Mammary epithelial cell (primary cell): Measurements from ENCODE around the genes CHL1 and ARL8B.

DNA sequence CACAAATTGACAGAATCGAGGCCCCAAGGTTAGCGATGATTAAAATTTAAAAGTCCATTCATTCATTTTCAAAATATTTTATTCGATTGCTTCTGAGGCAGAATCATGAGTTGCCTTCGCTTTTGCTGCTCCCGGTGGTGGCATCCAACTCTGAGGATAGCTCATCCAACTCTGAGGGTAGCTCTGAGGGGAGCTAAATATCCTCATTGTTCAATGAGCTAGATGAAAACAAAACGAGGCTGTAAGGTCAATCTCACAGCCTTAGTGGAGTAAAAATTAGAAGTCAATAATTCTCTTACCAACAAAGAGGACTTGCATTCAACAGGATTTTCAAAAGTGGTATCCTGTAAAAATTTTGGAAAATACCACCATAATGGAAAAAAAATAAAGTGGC lies 869 bp upstream of the CHL1 start:
- CAGE, long polyA plus RNA = no peak
- RRBS = no CpG with 5 or more reads among the region's 6 CpGs

DNA sequence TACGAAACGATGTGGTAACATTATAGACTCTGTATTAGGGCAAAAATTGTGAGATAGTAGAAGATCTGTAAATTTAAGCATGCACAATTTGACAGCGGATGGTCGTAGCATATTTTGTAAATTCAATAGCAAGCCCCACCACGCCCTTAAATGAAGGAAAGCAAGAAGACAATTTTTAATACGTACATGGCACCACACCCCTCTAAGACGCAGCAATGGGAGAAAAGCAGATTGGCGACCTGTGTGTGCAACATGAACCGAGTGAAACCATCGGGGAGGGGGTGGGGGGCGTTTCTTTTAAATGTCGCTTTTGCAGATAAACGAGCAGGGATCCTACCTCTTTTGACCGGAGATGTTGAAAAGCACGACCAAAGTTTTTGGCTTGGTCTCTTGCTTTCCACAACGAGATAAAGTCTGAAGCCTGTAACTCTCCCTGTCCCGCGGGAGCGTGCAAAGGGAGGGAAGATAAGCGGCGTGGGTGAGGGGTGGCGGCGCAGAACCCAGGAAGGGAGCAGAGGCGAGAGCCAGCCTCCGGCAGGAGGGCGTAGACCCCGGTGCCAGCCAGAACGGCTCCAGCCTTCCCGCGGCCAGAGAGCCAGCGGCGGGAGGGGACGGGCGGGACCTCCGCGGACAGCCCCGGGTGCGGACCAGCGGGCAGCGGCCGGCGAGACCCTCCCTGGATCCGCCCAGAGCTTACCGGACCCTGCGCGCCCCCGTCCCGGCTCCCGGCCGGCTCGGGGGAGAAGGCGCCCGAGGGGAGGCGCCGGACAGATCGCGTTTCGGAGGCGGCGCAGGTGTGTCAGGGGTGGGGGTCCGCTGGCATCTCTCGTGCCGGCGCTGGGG lies at the start of gene CHL1:
Gene CHL1 (plus strand): TSS at position 494 of the 843 bp plus-strand sequence.
- CAGE, long polyA plus RNA = no peak
- RRBS = 4% methylated on average over 22 of the region's 64 CpGs

DNA sequence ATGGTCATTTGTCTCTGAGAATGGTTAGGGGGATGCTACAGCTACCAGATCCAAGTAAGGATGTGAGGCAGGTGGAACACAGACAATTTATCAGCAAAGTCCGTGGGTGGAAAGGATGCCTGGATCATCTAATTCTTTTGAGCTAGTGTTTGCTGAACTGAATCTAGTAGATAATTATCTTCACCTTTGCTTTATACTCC lies 369.4 kb downstream of the CHL1 start:
- CAGE, long polyA plus RNA = no peak
- RRBS = no CpG with 5 or more reads among the region's 1 CpG

DNA sequence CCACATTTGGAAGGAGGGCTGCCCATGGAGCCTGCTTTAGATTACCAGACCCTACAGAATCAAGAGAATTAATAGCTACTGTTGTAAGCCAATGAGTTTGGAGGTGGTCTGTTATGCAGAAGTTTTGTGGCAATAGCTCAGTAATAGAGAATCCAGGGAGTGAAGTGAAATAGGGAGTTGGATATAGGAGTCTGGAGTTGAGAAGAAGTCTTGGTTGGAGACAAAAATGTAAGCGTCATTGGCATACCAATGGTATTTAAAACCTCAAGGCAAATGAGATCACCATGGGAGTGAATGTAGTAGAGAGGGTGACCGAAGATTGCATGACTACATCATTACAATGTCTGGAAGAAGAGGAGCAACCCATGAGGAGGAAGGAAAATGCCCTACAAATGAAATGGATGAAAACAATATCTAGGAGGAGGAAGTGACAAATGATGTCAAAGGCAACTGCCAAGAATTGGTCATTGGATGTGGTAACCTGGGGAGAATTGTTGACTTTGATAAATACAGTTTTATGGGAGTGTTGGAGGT lies 54.4 kb downstream of the CNTN4 start:
- CAGE, long polyA plus RNA = no peak
- RRBS = no CpG with 5 or more reads among the region's 2 CpGs

DNA sequence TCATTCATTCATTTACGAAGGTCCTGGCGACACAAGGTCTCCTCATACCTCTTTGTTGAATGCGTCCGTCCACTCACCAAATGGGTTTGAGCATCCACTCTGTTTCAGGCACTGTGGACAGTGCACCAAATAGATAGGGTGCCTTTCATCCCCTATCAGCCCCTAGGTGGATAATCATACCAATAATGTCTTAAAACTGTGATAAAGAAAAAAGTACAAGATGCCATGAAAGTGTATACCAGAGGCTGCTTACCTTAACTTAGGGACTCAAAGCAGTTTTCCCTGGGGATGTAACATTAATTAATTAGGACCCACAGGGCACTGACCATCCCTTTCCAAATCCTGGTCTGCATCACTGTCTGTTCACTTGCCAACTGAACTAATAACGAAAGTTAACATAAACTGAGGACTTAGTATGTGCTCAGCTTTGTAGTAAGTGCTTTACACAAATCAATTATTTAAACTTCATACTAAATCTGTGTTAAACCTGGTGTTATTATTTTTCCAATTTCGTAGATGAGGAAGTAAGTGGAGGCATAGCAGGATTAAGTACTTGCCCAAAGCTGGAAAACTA lies 37.1 kb upstream of the LRRN1 start:
- CAGE, long polyA plus RNA = no peak
- RRBS = no CpG with 5 or more reads among the region's 6 CpGs

- CAGE, long polyA plus RNA = no peak
- RRBS = 2% methylated on average over 13 of the region's 32 CpGs
These were observed 2.0 kb downstream of the LRRN1 start for GRCh38 chr3:3801011-3801886.

- CAGE, long polyA plus RNA = no peak
- RRBS = no CpG with 5 or more reads among the region's 22 CpGs
These were observed 49.8 kb upstream of the SETMAR start for GRCh38 chr3:4253341-4253875.

DNA sequence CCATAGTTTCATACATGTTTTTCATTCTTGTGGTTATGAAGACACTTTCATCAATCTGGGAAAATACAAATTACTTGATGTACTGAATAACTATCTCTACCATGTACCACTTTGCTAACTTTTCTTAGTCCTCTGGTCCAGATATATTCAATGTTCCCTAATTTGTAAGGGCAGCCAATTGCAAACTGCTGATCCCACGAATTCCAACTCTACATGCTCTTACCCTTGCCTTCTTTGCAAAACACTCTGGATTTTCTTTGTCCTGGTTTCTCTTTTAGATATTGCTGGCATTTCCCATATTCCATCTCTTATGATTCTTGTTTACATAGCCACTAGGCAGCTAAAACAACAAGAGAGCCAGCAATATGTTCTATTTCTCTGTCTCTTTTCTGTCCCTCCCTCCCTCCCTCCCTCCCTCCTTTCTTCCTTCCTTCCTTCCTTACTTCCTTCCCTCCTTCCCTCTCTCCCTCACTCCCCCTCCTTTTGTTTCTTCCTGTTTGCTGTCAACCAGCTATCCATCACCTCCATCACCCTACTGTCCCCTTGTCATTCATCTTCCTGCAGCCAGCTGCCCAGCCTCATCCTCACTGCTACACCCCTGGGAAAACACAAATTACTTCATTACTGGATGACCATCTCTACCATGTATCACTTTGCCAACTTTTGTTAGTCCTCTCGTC lies 33.8 kb downstream of the SETMAR start:
- CAGE, long polyA plus RNA = no peak
- RRBS = no CpG with 5 or more reads among the region's 2 CpGs

DNA sequence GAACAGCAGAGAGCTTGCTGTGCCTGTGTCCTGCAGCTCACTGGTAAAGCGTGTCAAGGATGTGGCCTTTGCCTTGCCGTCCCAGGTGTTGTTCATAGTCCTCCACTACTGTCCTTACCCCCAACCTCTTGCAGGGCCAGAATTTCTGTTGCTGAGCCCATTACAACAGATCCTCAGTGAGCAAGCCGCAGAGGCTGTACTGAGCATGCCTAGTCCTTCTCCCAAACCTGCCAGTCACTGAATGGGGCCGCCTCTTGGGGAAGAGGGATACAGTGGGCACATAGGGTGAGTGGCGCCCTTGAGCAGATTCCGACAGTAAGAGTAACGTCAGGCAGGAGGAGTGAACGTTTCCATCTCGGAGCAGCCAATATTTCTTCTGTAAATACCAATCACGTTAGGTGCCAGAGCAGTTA lies 87.4 kb downstream of the ITPR1 start:
- CAGE, long polyA plus RNA = no peak
- RRBS = no CpG with 5 or more reads among the region's 10 CpGs

GRCh38 chr3:4581939-4582454 lies 88.8 kb downstream of the ITPR1 start:
- CAGE, long polyA plus RNA = no peak
- RRBS = no CpG with 5 or more reads among the region's 11 CpGs

GRCh38 chr3:4759604-4760459 lies 219.4 kb upstream of the BHLHE40 start:
- CAGE, long polyA plus RNA = no peak
- RRBS = no CpG with 5 or more reads among the region's 14 CpGs

DNA sequence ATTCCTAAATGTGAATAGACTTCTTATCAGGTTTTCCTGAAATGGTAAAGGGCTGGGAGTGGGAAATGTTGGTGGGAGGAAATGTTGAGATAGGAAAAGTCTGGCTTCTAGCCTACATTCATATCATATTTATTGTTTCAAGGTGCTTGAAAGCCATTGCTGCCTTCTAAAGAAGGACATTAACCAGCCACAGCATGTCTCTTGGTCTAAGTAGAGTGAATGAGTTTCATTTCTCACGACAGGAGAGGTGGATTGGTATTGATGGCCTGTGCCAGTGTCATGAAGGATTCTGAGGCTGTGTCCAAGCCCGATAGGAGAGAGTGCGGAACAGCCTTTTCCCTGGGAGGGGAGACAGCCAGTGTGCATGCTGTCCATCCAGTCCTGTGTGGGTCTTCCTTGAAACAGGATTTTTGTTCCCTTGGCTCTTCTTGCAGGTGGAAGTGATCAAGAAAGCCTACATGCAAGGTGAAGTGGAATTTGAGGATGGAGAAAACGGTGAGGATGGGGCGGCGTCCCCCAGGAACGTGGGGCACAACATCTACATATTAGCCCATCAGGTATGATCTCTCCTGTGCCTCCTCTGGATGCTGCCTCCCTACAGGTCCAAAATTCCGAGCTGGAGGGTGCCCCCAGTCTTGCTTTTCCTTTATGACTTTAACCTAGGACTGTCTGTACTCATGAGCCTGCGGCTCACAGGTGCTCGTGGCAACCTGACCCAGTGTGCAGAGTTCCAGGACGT lies 196.9 kb upstream of the BHLHE40 start:
- CAGE, long polyA plus RNA = no peak
- RRBS = no CpG with 5 or more reads among the region's 11 CpGs

DNA sequence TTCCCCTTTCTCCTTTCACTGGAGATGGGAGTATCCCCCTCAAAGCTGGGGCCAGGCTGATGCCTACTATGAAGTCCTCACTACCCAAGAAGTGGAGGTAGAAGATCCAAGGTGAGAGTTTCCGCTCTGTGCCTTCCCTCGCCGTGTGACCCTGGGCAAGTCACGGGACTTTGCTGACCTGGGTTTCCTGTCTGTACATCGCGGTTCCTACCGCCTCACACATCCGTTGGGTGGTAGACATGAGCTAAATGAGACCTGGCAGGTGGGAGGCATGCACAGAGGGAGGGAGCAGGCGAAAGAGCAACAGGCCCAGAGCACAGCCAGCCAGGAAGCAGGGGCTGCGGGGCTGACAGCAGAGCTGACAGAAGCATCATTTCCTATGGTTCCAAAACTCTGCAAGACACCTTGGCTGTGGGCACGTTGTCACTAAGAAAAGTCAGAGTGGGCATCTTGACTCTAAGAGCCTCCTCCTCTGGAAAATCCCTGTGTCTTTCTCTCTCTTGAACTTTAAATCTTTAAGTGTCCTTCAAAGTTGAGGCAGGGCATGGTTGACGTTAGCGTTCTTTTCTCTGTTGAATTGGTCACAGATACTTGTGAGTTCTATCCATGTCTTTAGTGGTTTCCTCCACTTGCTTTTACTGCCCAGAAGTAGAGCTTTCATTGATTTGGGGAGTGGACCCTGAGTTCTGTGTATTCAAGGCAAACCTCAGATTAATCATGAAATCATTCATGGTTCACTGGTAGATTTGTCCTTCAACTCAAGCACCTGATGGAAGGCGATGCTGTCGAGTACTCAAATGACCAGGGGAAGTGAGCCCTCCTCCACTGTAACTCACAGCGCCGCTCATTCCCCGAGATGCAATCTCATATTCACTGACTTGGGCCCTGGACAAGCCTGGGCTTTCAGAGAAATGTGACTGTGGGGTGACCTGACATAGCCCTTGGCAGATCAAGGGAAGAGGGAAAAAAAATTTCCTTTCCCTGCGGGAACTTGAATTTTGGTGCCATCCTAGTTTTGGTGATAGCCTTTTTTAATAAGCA lies 157.0 kb upstream of the BHLHE40 start:
- CAGE, long polyA plus RNA = no peak
- RRBS = no CpG with 5 or more reads among the region's 19 CpGs

DNA sequence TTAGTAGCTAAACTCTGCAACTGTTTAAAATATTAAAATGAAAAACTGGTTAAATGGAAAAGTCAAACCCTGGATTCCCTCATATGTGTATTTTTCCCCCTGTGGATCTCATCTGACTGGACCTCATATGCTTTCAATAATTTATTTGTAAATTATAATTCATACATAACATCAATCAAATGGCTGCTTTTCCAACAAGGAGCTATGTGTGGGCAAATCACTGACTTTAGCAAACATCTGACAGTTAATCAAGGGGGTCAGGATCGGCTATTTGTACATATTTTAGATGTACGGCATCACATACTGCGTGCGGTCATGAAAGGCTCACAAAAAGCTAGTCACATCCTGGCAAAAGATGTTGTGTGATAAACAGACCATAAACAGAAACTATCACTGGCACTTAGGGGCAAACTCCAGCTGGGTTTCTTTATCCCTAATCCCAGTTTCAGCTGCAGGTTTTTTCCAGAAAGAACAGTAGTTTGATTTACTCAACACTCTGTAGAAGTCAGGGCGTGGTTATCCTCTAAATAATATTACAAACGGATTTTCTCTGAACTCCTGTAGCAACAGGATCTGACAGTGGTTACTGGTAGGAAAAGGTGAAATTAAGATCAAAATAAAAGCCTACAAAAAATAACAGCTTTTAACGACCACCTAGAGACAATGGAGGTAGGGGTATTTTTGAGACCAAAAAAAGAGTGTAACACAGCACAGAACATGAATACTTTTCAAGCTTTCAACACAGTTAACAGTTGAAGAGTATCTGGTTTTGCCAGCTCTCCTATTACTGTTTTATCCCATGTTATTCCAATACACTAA lies 112.4 kb upstream of the BHLHE40 start:
- CAGE, long polyA plus RNA = no peak
- RRBS = no CpG with 5 or more reads among the region's 7 CpGs

DNA sequence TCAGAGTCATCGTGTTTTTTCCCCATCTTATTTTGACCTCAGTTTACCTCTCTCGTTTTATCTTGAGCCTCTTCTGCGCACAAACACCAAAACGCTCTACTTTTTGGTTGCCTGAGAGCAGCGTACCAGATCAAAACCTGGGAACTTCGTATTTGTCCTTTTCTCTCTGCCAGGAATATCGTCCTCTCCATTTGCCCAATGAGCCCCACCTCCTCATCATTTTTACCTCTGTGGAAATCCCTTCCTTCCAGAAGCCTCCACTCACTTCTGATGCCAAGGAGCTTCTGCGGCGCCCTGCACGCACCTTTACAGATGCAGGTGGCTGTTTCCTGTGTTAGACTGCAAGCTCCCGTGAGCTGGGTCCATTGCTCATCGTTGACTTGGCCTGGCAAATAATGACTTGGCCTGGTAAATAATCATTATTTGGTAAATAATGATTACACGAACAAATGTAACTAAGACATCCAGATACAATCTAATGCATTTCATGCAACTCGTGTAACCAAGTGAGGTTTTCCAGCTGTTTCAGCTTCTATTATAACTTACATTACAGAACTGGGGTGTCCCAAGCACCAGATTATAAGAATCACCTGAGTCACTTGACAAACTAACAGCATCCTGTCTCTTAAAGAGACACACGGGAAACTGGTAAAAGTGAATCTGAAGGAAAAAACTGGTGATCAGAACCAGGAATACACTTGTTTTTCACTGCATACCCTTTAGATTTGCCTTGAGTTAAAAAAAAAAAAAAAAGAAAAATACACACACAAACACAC lies 92.1 kb upstream of the BHLHE40 start:
- CAGE, long polyA plus RNA = no peak
- RRBS = no CpG with 5 or more reads among the region's 15 CpGs

DNA sequence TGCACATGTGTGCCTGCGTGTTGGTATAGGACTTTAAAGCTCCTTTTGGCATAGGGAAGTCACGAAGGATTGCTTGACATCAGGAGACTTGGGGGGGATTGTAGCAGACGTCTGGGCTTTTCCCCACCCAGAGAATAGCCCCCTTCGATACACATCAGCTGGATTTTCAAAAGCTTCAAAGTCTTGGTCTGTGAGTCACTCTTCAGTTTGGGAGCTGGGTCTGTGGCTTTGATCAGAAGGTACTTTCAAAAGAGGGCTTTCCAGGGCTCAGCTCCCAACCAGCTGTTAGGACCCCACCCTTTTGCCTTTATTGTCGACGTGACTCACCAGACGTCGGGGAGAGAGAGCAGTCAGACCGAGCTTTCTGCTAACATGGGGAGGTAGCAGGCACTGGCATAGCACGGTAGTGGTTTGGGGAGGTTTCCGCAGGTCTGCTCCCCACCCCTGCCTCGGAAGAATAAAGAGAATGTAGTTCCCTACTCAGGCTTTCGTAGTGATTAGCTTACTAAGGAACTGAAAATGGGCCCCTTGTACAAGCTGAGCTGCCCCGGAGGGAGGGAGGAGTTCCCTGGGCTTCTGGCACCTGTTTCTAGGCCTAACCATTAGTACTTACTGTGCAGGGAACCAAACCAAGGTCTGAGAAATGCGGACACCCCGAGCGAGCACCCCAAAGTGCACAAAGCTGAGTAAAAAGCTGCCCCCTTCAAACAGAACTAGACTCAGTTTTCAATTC lies 4.8 kb downstream of the BHLHE40 start:
- CAGE, long polyA plus RNA = no peak
- RRBS = no CpG with 5 or more reads among the region's 17 CpGs

DNA sequence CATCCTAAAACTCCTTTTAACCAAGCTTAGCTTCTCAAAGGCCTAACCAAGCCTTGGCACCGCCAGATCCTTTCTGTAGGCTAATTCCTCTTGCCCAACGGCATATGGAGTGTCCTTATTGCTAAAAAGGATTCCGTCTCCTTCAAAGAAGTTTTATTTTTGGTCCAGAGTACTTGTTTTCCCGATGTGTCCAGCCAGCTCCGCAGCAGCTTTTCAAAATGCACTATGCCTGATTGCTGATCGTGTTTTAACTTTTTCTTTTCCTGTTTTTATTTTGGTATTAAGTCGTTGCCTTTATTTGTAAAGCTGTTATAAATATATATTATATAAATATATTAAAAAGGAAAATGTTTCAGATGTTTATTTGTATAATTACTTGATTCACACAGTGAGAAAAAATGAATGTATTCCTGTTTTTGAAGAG lies 5.4 kb downstream of the BHLHE40 start:
- CAGE, long polyA plus RNA = no peak
- RRBS = no CpG with 5 or more reads among the region's 7 CpGs

GRCh38 chr3:4986432-4987674 lies 7.6 kb downstream of the BHLHE40 start:
- CAGE, long polyA plus RNA = no peak
- RRBS = 1% methylated on average over 18 of the region's 53 CpGs

- CAGE, long polyA plus RNA = no peak
- RRBS = 98% methylated on average over 2 of the region's 19 CpGs
These were observed 32.4 kb downstream of the BHLHE40 start for GRCh38 chr3:5011312-5012330.

GRCh38 chr3:5121871-5122739 lies at the start of gene ARL8B:
TSS of gene ARL8B (plus strand) at chr3:5122292.
- CAGE, long polyA plus RNA = no peak
- RRBS = under 1% methylated on average over 31 of the region's 77 CpGs